Epidermal melanocyte (primary cell): ENCODE measurements around a stretch of chr19.

GRCh38 chr19:58501970-58502475 is 9.8 kb downstream of the SLC27A5 start:
- RRBS = no CpG with 5 or more reads among the region's 2 CpGs

- RRBS = no CpG with 5 or more reads among the region's 4 CpGs
Measured at GRCh38 chr19:58576189-58576504, 3.0 kb upstream of the MZF1 start.